ENCODE results near the genes FCRLA and PBX1.

DNA sequence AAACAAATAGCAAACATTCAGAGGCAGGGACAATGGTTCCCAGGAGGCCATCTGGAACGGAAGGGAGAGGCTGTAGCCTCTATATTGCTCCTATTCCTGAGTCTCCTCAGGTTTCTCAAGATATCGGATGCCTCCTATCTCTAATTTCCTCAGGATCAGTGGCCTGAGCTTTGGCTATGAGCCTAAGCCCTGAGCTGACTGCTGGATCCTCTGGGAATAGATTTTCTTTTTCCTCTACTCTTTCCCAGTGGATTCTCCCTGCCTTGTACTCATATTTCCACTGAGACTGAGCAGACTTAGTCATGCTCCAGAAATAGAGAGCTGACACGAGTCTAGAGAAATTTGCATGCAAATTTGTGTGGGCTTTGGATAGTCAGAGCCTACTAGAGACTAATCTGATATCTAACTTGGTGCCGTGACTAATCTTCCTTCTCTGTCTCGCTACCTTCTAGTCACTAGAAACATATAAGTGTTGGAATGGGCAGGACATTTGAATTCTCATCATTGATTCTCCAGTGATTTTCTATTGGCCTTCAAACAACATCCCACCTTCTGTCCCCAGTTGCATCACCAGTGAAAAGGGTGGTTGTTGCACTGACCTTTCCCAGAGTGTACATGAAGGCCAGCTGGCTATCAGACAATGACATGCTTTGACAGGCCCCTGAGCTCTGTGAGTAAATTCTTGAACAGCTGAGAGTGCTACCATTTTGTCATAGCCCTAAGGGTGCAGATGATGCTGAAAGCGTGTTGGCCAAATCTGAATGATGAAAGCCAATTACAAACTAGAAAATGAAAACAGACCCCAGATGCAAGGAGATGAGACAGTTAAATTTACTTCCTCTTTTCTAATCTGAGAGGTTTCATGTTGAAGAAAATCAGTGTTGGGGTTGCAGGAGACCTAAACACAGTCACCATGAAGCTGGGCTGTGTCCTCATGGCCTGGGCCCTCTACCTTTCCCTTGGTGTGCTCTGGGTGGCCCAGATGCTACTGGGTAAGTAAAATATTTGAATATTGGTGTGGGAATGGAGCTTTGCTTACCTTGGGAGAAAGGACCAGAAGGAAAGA, at the start of gene FCRLA:
FCRLA (plus strand) TSS at position 878 of the 1,066 bp plus-strand sequence.
- PRO-cap: no peak

GRCh38 chr1:161828489-161829083, 62.5 kb downstream of the ATF6 start:
- PRO-cap: no peak

DNA sequence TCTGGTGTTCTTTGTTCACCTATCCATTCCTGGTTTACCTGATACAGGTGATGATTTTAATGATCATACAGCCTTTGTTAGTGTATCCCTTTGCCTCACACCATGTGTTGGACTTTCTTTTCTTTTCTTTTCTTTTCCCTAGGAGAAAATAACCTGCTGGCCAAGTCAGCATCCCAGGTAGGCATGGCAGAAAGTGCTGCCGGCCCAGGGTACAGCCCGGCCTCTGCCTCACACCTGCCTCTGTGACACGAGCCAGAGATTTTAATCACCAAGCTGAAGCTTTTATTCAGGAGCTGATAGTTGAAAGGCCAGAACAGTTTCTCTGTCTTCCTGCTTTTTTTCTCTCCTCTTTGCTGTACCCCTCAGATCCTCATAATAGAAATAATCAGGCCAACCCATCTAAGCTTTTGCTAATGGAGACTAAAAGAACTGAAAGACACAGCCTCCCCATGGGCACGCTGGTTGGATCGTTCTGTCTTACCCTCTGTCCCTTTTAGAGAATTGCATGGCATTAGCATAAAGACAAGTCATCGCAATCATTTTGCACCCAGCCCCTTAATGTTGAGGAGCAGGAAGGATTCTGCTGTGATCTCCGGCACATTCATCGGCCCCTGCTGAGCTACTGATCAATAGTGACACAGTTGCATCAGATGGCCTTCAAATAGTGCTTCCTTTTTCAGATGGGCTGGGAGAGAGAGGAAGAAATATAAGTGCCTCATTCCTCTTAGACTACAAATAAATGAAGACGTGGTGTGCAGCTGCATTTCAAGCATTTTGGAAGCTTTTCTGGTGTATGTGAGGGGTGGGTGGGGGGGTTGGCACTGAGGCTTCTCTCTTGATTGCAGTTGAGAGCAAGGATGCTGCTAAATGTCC, 75.2 kb downstream of the NOS1AP start:
- PRO-cap: no peak

DNA sequence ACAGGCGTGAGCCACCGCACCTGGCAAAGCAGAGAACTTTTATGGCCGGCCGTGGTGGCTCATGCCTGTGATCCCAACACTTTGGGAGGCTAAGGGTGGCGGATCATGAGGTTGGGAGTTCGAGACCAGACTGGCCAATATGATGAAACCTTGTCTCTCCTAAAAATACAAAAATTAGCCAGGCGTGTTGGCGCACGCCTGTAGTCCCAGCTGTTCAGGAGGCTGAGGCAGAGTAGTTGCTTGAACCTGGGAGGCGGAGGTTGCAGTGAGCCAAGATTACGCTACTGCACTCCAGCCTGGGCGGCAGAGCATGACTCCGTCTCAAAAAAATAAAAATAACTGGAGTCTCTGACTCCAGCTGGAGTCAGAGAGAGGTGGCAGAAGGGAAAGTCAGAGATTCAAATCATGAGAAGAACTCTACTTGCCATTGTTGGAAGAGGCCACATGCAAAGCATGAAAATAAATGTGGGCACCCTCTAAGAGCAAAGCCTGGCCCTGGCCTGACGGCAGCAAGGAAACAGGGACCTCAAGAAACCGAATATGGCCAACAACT, 16.5 kb upstream of the UAP1 start:
- PRO-cap: unidirectional peak, plus-strand start at position 361 of the sequence

DNA sequence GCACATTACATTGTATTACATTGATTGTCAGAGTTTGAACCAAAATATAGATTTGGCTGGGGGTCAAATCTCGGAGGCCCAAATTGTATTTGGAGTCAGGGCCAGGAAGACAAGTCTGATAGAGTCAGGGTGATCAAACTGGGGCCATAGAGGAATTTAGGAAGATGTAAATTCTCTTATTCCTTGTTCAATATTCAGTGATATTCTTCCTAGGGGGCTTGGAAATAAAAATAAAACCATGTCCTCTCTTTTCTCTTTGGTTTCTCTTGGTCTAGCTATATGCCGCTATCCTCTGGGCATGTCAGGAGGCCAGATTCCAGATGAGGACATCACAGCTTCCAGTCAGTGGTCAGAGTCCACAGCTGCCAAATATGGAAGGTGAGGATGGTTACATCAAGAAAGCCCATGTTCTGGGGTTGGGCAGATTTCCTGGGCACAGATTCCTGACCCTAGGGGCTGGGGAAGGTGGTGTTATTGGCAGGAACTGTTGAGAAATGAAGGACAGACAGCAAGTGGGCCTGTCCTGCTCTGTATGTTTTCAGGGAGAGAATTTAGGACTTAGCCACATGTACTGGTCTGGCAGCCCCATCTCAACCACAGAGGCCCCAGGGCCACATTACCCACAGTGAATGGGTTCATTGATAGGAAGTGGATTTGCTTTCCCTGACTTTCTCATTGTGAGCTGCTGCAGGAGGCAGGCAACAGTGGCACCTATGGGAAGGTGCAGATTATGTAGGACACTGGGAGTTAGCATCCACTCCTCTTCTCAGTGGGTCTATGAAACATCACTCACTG, 37.5 kb upstream of the HSD17B7 start:
- PRO-cap: no peak

- PRO-cap: no peak
These were observed 606.2 kb downstream of the NUF2 start for GRCh38 chr1:163927999-163928341.

- PRO-cap: no peak
These were observed 100.0 kb upstream of the PBX1 start for GRCh38 chr1:164459009-164459456.

GRCh38 chr1:164558983-164560147, at the start of gene PBX1:
TSS of gene PBX1 (plus strand) at chr1:164559184.
- PRO-cap: bidirectional peak, plus-strand start at chr1:164559184, minus-strand start at chr1:164559281; bidirectional peak, plus-strand start at chr1:164559773, minus-strand start at chr1:164559516; unidirectional peak, plus-strand start at chr1:164559848; unidirectional peak, plus-strand start at chr1:164559989

DNA sequence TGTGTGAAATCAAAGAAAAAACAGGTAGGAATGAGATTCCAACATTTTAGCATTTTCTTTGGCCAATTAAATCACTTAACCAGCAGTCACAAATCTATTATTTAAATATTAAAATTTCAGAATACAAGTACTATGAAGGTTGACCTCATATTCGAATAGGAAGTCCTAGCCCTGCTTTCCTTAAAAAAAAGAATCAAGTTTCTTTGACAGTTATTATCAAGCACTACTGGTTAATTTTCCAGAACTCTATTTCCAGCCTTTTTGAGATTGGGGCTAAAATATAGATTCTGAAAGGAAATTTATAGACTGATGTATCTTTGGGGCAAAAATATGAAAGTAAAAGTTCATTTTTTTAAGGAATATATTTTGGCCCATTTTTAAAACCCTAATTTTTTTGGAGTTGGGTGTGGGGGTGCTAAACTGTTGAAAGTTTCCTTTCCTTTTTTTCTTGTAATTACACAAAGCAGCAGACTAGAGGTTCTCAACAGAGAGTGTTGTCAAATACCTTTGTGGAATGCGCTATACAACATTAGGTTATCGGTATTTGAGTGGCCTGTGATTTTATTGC, 4.4 kb downstream of the PBX1 start:
- PRO-cap: no peak

- PRO-cap: no peak
These were observed 114.7 kb downstream of the PBX1 start for GRCh38 chr1:164673637-164674149.

DNA sequence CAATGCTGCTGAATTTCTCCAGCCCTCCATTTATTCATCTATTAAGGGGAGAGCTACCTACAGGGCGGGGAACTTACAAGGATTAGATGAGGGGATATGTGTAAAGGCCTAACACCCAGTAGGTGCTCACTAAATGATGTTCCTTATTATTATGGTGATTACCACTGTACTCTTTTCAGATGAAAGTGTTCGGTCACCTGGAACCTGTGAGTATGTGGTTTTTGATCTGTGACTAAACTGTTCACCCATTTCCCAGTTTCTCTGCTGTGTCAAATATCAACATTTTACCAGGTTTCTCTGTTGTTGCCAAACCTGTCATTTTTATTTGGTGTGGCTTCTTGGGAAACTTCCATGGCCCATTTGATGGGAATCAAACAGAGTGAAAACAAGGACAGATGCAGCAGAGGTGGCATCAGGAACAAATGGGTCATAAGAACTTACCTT, 127.1 kb downstream of the PBX1 start:
- PRO-cap: no peak

- PRO-cap: unidirectional peak, minus-strand start at chr1:164708096
These were observed 149.0 kb downstream of the PBX1 start for GRCh38 chr1:164707750-164708520.

- PRO-cap: unidirectional peak, minus-strand start at chr1:164781003; unidirectional peak, minus-strand start at chr1:164781026
These were observed 222.0 kb downstream of the PBX1 start for GRCh38 chr1:164780872-164781558.

DNA sequence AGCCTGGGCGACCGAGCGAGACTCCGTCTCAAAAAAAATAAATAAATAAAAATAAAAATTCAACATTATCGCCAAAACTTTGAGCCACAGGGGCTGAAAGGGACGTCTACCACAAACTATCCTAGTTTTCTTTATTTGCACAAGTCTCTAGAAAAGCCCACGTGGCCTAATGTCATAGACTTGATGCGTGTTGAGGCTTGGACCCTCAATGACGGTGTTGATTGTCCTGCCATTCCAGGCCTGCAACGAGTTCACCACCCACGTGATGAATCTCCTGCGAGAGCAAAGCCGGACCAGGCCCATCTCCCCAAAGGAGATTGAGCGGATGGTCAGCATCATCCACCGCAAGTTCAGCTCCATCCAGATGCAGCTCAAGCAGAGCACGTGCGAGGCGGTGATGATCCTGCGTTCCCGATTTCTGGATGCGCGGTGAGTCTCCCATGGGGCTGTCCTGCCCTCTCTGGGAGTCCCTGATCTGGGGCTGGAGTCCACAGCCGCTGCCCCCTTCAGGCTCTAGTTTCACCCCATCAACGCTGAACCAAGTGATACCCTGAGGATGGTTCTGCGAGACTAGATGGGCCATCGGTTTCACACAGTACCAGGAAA, 240.6 kb downstream of the PBX1 start:
- PRO-cap: no peak

- PRO-cap: no peak
These were observed 259.0 kb downstream of the PBX1 start for GRCh38 chr1:164817918-164818522.

DNA sequence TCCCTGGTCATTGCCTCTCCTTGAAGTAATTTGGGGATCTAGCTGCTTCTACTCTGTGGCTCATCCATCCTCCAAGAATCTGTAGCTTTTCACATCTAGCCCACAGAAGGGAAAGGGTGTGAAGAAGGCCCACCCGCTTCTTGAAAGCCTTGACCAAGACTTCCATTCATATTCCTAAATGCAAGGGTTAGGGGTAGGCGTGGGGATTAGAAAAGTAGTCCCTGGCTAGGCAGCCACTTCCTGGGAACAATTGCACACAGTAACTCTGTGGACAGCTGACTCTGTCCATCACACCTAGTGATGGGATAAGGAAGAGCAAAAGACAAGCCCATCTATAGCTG, 294.1 kb downstream of the PBX1 start:
- PRO-cap: no peak

DNA sequence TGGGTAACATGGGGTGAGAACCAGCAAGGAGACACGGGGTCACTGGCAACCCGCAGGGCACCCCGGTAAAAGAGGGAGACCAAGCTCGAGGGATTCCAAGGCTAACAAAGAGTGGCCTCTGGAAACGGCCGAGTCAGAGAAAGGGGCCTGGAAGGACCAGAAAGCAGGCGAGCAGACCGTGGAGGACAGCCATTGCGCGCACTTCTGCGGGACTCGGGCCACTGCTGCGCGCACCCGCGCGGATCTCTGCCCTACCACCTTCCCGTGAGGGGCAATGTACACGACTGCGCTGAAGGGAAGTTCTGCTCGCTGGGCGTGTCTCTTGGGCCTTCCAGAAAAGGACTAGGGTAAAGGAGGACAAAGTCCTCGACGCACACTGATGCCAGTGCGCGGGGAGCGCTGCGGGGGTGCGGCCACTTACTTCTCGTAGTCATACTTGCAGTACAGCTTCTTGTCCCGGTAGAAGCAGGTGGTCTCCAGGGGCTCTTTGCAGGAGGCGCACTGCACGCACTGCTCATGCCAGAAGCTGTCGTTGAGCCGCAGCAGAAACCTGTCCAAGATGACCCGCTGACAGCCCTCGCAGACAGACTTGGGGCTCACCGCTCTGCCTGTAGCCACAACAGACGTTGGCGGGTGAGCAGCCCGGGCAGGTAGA, 3.7 kb downstream of the LMX1A start:
- PRO-cap: unidirectional peak, minus-strand start at position 247 of the sequence

- PRO-cap: no peak
These were observed 6.4 kb downstream of the MGST3 start for GRCh38 chr1:165637370-165637924.

- PRO-cap: unidirectional peak, minus-strand start at chr1:165896425
These were observed 68.8 kb downstream of the UCK2 start for GRCh38 chr1:165896148-165896770.

GRCh38 chr1:165898623-165899030, 71.2 kb downstream of the UCK2 start:
- PRO-cap: bidirectional peak, plus-strand start at chr1:165899186, minus-strand start at chr1:165898842